ENCODE measurements around the genes PTER and CACNB2.

DNA sequence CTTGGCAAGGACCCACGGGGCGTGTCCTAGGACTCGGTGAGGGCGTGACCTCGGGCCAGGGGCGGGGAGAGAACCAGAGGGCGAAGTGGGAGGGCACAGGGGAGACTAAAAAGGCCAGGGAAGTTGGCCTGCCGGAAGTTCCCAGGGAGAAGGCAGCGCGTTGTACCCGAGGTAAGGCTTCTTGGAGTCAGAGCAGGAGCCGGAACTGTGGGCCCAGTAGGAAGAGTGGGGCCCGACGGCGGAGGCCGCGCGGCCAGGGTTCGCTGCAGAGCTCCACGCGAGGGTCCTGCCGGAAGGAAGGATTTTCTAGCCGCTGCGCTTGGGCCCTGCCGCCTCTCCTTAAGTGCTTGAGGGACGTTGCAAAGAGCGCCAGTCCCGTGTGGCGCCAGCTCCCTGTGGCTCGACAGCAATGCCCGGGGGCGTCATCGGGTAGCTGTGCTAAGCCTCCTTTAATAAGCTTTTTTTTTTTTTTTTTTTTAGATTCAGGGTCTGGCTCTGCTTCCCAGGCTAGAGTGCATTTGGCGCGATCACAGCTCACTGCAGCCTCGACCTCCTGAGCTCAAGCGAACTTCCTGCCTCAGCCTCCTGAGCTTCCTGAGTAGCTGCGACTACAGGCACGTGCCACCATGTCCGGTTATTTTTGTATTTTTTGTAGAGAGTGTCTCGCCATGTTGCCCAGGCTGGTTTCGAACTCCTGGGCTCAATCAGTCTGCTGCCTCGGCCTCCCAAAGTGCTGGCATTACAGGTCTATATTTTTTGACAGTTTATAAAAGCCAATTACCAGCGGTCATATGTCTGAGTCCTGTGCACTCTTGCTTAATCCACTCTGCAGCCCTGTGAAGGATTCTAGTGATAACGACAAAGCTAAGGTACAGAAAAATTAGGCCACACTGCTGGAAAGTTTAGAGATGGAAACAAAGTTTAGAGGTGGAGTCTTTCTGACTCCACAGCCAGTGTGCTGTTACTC, at the start of gene PTER:
Gene PTER (plus strand): TSS at position 134 of the 967 bp plus-strand sequence.
- CAGE, long polyA plus RNA, result no peak
- RRBS, result 2% methylated on average over 10 of the region's 45 CpGs

- CAGE, long polyA plus RNA, result no peak
- RRBS, result no CpG with 5 or more reads among the region's 12 CpGs
Measured at GRCh38 chr10:16635917-16636943, 114.6 kb upstream of the C1QL3 start.

DNA sequence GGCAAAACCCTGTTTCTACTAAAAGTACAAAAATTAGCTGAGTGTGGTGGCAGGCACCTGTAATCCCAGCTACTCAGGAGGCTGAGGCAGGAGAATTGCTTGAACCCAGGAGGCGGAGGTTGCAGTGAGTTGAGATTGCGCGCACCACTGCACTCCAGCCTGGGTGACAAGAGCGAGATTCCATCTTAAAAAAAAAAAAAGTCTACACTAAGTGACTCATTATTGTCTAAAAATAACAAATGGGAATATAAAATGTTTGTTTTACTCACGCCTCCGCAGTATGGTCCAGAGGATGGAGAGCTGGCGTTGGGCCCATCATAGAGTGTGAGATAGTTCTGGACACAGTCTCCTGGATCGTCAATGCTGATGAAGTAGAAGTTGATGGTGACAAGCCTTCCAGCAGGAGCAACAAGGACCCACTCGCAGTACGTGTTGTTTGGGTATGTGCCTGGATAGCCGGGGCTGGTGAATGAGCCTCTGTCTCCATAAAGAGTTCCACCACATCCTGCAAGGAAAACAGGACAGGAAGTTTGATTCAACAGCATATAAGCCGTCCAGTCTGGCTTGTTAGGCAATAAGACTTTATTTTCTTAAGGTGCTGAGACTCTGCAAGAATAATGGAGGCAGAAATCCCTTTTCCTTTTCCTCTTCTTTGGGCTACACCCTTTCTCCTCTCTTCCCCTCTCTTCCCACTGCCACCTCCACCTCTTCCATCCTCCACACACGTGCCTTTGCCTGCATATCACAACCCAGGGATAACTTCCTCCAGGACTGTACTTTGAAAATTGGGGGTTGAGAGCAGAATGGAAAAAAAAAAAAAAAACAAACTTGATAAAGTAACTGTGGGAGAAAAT, 11.5 kb upstream of the RSU1 start:
- CAGE, long polyA plus RNA, result no peak
- RRBS, result no CpG with 5 or more reads among the region's 13 CpGs

DNA sequence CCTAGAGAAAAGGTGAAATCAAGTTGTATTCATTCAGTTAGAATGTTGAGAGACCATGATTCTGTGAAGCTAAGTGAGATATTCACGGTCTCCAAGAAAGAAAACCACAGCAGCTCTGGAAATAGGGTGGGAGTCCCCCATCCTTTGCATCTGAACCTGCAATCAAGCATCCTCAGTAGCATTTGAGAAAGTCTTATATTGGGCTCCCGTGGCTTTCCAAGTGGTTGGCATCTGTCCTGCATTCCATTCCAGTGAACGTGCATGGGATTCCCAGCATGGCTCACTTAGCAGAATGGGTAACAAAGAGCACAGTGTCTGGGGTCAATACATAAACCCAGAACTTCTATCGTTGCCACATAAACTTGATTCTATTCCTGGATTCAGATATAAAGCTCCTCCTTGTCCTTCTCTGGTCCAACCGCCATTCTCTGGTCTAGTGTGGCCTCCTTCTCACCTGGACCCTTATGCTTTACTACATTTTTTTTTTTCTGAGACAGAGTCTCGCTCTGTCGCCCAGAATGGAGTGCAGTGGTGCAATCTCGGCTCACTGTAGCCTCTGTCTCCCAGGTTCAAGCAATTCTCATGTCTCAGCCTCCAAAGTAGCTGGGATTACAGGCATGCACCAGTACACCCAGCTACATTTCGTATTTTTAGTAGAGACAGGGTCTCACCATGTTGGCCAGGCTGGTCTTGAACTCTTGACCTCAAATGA, 148.9 kb upstream of the RSU1 start:
- CAGE, long polyA plus RNA, result no peak
- RRBS, result no CpG with 5 or more reads among the region's 9 CpGs

DNA sequence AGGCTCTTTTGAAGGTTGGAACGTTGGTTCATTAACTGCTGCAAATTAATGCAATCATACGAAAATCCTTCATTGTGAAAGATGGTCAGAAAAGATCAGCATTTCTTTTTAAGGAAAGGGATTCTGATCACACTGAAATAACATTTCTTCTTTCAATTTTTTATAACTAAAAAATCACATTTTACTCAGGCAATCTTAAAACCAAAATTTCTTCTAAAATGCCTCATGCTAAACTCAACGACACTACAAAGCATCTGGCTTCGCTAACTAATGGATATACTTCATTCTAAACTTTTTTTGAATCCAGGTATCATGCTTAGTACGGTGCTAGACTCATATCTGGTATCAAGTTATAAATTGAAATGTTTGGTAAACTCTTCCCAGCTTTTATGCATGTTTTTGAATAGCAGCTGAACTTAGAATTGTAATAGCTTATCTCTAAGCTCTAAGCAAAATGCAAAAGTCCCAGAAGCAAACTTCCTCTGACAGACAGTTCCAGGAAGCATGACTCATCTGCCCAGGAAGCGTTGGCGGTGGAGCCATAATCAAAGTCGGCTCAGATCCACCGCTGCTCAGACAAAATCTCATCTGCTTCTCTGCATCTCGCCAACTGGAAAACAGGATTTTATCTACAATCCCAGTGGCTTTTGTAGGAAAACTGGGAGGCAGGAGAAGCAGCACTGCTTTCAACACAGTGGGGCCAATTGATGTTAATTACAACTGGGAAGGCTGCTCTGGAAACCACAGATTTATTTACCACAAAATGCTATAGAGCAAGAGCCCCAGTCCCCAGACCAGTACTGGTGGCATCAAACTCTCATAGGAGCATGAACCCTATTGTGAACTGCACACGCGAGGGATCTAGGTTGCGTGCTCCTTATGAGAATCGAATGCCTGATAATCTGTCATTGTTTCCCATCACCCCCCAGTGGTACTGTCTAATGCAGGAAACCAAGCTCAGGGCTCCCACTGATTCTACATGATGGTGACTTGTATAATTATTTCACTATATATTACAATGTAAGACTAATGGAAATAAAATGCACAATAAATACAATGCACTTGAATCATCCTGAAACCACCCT, 100.1 kb downstream of the CUBN start:
- CAGE, long polyA plus RNA, result no peak
- RRBS, result no CpG with 5 or more reads among the region's 14 CpGs

- CAGE, long polyA plus RNA, result no peak
- RRBS, result no CpG with 5 or more reads among the region's 6 CpGs
Measured at GRCh38 chr10:17178938-17179599, 22.4 kb downstream of the TRDMT1 start.

DNA sequence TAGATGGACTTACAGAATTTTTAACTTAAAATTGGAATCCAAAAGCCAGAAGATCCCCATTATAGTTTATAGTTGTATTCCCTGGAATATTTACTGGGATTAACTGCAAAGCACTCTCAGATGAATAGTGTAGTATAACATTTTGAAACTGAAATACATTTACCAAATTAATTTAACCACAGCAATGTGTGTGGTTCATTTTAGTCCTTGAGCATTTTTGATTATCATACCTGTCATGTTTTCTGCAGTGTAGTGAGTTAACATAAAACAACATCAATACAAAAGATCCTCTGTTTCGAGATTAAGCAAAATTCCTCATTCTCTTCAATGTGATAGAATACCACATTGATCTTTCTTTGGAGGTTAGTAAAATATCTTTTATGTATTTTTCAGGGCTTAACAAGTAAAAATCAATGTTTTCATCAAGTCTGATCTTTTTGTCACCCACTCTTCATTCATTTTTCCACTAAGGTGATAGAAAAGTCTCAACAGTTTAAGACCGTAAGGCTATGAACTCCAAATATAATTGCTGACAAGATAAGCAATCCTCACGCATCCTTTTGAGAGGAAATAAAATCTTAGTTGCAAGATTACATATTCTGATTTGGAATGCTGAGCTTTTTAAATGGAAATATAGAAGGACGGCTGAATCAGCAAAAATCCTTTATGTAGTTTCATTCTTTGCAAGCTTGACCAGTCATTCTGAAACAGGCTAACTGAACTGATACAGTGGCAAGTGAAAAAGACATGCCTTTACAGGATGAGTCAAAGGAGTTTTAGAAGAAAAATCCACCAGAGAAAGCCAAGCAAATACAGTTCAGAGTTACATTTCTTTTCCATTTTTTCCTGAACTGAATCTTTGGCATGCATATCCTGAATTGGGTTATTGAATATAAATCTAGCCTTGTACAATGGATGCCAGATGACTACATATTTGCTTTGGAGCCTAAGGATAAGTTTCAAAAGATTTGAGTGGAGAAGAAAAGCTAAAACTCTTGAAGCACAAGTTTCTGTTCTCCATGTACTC, 4.1 kb downstream of the VIM start:
- CAGE, long polyA plus RNA, result no peak
- RRBS, result no CpG with 5 or more reads among the region's 4 CpGs

DNA sequence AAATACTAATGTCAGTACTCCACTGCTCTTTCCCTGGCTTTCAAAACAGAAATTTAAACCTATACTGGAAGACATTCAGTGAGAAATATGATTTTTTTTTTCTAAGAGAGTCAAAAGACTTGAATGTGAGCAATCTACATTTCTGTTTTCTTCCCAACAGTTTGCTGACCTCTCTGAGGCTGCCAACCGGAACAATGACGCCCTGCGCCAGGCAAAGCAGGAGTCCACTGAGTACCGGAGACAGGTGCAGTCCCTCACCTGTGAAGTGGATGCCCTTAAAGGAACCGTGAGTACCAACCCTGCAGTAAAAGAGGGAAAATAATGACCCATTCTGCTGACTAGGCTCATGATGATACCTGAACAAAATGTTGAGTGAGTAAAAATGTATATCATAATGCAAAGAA, 6.5 kb downstream of the VIM start:
- CAGE, long polyA plus RNA, result no peak
- RRBS, result 98% methylated on average over 3 of the region's 5 CpGs

- CAGE, long polyA plus RNA, result no peak
- RRBS, result no CpG with 5 or more reads among the region's 9 CpGs
Measured at GRCh38 chr10:17713082-17713644, 38.8 kb upstream of the TMEM236 start.

DNA sequence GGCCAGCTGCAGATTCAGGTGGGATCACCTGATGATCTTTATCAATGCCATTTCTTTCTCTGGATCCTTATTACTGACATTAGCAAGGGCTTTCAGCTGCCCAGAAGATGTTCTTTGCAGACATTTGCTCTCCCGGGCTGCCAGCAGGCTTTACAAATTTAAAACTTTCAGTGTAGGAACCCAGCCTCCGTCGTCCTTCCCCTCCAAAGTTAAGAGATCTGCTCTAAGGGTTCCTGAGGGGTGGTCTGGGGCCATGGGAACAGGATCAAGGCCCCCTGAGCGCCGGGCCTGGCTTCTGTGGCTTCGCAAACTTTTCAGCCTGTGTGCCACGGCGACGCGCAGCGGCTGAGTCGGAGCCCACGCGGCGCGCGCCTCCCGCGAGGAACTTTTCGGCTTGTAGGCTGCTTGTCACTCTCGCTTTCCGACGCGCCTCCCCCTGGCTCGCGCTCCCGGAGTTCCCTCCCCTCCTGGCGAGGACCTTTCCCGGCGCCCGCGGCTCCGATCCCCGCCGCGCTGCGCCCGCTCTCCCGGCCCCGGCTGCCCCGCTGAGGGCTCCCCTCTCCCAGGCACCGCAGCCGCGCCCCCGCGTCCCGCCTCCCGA, at the start of gene CACNB2:
Gene CACNB2 (plus strand): TSS at position 508 of the 601 bp plus-strand sequence.
- CAGE, long polyA plus RNA, result no peak
- RRBS, result 2% methylated on average over 15 of the region's 48 CpGs

GRCh38 chr10:18141318-18142058, 1.3 kb downstream of the CACNB2 start:
- CAGE, long polyA plus RNA, result no peak
- RRBS, result 0% methylated on average over 2 of the region's 20 CpGs

- CAGE, long polyA plus RNA, result no peak
- RRBS, result no CpG with 5 or more reads among the region's 4 CpGs
Measured at GRCh38 chr10:18142200-18142622, 2.0 kb downstream of the CACNB2 start.

GRCh38 chr10:18177044-18177657, 36.9 kb downstream of the CACNB2 start:
- CAGE, long polyA plus RNA, result no peak
- RRBS, result no CpG with 5 or more reads among the region's 5 CpGs

- CAGE, long polyA plus RNA, result no peak
- RRBS, result no CpG with 5 or more reads among the region's 14 CpGs
Measured at GRCh38 chr10:18340368-18341224, 200.4 kb downstream of the CACNB2 start.

- CAGE, long polyA plus RNA, result no peak
- RRBS, result no CpG with 5 or more reads among the region's 5 CpGs
Measured at GRCh38 chr10:18399868-18400250, 251.5 kb downstream of the NSUN6 start.

DNA sequence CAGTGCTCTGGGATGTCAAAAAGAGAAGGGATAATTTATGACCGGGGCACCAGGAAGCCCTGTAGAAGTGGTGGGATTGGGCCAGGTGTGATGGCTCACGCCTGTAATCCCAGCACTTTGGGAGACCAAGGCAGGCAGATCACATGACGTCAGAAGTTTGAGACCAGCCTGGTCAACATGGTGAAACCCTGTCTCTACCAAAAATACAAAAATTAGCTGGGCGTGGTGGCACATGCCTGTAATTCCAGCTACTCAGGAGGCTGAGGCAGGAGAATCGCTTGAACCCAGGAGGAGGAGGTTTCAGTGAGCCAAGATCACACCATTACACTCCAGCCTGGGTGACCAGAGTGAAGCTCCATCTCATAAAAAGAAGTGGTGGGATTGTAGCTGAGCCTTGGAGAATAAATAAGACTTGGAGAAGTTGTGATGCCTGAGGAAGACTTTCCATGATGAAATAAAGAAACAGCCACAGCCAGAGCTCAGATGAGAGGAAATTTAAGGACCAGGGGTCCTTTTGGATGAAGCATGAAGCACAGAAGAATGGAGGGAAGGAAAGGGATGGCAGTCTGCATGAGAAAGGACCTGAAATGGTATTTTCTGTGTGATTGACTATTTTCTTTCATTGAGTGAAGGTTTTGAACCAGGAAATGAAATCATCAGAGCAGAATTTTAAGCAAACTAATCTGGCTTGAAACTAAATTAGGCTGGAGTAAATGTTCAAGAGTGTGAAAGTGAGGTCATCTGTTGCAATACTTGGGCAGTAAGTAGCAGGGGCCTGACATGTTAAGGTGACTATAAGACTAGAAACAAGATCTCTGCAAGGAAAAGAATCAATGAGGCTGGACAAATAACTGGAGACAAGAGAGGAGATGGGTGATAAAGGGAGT, 205.5 kb downstream of the NSUN6 start:
- CAGE, long polyA plus RNA, result no peak
- RRBS, result no CpG with 5 or more reads among the region's 5 CpGs

- CAGE, long polyA plus RNA, result no peak
- RRBS, result no CpG with 5 or more reads among the region's 3 CpGs
Measured at GRCh38 chr10:18568713-18569662, 82.4 kb downstream of the NSUN6 start.

GRCh38 chr10:18627225-18628280, 23.8 kb downstream of the NSUN6 start:
- CAGE, long polyA plus RNA, result no peak
- RRBS, result no CpG with 5 or more reads among the region's 31 CpGs

- CAGE, long polyA plus RNA, result no peak
- RRBS, result no CpG with 5 or more reads among the region's 1 CpG
Measured at GRCh38 chr10:18637484-18637803, 13.9 kb downstream of the NSUN6 start.

GRCh38 chr10:19728389-19728730, 87.9 kb upstream of the PLXDC2 start:
- CAGE, long polyA plus RNA, result no peak
- RRBS, result no CpG with 5 or more reads among the region's 2 CpGs

Data from mammary epithelial cell (primary cell).